Glomerular endothelial cell (primary cell): ENCODE results near the gene FXN.

GRCh38 chr9:65195710-65196195, 89.3 kb downstream of the FOXD4L5 start:
- RAMPAGE, long total RNA: no peak

DNA sequence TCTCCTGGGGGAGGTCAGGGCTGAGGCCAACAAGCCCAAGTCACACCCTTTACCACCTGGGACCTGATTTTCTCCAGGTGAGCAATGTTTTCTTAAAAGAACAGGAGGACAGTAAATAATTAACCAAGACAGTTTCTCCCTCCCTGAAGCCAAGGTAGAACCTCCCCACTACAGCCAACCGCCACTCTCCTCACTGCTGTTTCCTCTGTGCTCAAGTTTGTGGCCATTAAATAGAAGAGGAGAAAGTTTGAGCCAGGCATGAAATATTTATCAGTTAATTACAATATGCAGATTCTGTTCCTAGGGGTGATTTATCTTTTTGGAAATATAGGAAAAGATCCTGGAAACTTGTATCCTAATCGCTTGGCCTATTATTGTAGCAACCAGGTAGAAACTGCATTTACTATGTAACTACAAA, 150.6 kb upstream of the ANKRD20A1 start:
- RAMPAGE, long total RNA: no peak

DNA sequence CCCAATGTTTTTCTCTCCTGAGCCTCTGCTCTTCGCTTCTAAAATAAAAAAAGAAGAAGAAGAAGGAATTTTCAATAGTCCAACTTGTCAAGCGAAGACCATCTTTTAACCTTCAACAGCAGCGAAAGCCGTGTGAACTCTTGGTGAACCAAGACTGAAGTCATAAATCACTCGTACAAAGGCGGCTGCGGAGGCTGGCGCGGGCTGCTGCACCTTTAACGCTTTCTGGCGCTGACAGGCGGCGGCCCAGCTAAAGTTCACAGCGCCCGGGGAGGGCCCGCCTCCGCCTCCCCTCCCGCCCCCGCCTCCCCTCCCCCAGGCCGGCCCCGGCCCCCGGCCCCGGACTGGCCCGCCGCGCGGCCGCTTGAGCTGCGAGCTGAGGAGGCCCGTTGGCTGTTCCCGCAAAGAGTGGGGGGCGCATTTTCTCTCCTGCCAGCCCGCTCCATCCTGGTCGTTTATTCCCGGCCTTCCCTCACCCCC, 147.4 kb upstream of the ANKRD20A1 start:
- RAMPAGE, long total RNA: no peak

- RAMPAGE, long total RNA: no peak
Measured at GRCh38 chr9:68529657-68530267, 10.9 kb downstream of the TMEM252 start.

GRCh38 chr9:68538190-68538801, 2.4 kb downstream of the TMEM252 start:
- RAMPAGE, long total RNA: no peak

DNA sequence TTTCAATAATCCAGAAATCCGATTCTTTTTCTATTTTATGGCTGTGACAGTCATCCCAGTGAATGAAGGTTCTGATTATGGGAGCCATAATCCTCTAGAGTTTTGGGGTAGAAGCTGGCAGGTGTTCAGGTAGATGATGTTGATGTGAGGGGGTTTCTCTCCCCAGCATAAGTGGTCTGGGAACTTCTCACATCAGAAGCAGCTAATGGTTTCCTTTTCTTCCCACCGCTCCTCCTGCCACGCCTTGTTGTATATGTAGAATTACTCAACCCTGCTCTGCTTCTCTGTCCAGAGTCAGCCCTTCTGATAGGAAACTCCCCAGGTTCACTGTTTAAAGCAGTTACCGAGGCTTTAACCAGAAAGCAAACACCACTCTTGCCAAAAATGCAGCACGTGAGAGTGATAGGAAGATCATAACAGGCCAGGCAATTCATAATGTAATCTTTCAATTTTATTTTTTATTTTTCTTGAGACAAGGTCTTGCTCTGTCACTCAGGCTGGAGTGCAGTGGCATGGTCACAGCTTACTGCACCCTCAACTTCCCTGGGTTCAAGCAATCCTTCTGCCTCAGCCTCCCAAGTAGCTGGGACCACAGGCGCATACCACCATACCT, 10.5 kb upstream of the TMEM252 start:
- RAMPAGE, long total RNA: no peak

DNA sequence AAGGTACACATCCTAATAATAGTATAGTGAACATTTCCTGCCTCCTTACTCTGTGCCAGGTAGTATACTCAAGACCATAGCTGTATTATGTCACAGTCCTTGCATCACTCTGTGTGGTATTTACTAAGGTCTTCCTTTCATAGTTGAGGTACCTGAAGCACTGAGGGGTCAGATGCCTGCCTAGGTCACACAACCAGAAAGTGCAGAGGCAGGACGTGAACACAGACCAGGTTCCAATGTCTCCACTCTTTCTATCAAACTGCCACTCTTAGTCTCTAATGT, 64.3 kb upstream of the PIP5K1B start:
- RAMPAGE, long total RNA: no peak

DNA sequence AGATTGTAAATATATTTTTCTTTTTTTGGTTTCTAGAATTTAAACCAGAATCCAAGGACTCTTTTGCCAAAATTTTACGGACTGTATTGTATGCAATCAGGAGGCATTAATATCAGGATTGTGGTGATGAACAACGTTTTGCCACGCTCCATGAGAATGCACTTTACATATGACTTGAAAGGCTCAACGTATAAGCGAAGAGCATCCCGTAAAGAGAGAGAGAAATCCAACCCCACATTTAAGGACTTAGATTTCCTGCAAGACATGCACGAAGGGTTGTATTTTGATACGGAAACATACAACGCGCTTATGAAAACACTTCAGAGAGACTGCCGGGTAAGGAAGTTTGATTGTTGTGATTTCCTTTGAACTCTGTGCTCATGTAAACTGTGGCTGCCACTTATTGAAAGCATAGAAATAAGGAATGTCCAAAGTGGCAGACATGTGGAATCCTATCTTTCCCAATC, 114.5 kb downstream of the PABIR1 start:
- RAMPAGE, long total RNA: no peak

- RAMPAGE, long total RNA: no peak
Measured at GRCh38 chr9:68895767-68896669, 116.2 kb downstream of the PABIR1 start.

GRCh38 chr9:69035617-69036349, at the start of gene FXN:
FXN (plus strand) TSS chr9:69035752.
- RAMPAGE, long total RNA: no peak

DNA sequence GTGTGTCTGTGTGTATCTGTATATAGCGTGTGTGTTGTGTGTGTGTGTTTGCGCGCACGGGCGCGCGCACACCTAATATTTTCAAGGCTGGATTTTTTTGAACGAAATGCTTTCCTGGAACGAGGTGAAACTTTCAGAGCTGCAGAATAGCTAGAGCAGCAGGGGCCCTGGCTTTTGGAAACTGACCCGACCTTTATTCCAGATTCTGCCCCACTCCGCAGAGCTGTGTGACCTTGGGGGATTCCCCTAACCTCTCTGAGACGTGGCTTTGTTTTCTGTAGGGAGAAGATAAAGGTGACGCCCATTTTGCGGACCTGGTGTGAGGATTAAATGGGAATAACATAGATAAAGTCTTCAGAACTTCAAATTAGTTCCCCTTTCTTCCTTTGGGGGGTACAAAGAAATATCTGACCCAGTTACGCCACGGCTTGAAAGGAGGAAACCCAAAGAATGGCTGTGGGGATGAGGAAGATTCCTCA, 837 bp downstream of the FXN start:
- RAMPAGE, long total RNA: no peak

DNA sequence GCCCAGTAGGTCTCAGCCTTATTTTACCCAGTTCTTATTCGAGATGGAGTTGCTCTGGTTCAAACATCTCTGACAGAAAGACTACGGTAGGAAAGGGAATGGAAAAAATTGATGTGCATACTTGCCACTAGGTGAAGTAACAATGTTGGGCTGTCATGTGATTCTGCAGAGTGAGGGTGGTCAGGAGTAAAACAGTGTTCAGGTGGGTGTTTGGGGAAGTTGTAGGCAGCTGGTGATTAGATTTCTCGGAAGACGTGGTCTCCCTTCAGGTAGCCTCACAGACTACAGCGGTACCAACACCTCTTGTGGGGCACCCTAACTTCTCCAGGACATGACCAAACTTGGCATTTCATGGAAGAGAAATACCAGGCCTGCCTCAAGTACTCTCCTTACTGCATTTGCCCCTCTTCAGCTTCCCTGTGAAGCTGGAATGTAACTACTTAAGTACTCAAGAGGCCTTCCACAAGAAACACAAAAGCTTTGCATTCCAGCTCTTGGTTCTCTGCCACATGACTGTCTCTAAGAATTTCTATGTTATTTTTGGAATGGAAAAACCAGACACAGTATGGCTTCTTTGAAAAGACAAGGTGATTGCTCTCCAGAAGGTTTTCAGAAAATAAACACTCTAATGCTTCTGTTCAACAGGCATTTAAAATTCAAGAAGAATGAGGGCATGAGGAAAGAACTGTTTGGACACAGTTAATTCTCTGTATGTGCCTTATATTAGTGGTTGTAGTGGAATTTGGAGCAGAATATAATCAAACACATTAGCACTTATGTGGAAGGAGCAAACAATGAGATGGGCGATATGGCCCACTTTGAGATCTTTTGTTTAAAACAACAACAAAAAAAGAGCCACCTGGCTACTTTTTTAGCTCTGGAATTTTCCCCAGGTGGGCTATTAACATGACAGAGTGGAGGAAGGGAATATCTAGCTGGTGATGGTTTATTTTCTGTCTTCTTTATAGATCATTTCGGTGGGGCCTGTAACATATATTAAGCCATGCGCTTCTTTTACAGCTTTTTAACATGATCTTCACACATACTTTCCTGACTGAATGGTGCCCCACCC, 17.2 kb upstream of the ENTREP1 start:
- RAMPAGE, long total RNA: no peak

GRCh38 chr9:69383325-69384103, 58.5 kb downstream of the ENTREP1 start:
- RAMPAGE, long total RNA: no peak

- RAMPAGE, long total RNA: no peak
Measured at GRCh38 chr9:69461119-69461652, 136.2 kb downstream of the ENTREP1 start.

DNA sequence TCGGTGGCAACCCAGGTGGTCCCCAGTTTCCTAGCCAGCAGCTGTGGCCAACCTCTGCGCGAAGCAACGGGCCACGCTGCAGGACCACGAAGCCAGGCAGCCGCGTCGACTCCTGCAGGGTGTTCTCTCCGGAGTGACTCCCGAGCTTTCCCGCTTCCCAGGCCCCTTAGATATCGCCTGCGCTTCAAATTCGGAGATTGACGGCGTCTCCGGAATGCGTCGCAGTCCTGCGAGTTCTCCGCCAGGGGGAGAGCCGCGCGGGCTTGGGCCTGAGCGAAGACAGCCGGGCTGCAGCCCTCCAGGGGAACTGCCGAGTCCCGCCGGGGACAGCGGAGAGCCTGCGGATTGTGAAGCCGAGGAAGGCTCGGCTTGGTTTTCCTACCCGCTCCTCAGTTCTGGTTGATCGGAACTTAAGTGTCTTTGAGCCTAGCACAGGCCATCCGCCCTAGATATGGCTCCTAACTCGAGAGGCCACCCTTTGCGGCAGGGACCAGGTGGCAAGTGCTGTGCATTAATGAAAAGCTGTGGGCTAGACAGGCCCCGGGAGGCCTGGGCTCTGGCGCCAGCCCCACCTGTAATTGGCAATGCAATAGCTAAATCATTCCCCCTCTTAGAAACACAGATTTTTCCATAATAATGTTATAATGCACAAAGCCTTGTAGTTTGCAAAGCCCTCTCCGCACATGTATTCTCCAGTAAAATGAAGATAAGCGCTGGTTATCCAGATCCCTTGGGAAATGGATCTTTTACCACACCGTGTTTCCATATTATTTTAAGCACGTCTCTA, 821 bp upstream of the APBA1 start:
- RAMPAGE, long total RNA: no peak

GRCh38 chr9:69996987-69997447, 46.6 kb upstream of the MAMDC2 start:
- RAMPAGE, long total RNA: no peak

- RAMPAGE, long total RNA: no peak
Measured at GRCh38 chr9:70204503-70205373, 54.0 kb upstream of the SMC5 start.

GRCh38 chr9:70280568-70281038, 21.8 kb downstream of the SMC5 start:
- RAMPAGE, long total RNA: no peak

- RAMPAGE, long total RNA: no peak
Measured at GRCh38 chr9:70327655-70328036, 68.9 kb downstream of the SMC5 start.

- RAMPAGE, long total RNA: no peak
Measured at GRCh38 chr9:70404859-70405101, 9.7 kb downstream of the KLF9 start.